Foreskin keratinocyte (primary cell): ENCODE results near the gene MPHOSPH6.

DNA sequence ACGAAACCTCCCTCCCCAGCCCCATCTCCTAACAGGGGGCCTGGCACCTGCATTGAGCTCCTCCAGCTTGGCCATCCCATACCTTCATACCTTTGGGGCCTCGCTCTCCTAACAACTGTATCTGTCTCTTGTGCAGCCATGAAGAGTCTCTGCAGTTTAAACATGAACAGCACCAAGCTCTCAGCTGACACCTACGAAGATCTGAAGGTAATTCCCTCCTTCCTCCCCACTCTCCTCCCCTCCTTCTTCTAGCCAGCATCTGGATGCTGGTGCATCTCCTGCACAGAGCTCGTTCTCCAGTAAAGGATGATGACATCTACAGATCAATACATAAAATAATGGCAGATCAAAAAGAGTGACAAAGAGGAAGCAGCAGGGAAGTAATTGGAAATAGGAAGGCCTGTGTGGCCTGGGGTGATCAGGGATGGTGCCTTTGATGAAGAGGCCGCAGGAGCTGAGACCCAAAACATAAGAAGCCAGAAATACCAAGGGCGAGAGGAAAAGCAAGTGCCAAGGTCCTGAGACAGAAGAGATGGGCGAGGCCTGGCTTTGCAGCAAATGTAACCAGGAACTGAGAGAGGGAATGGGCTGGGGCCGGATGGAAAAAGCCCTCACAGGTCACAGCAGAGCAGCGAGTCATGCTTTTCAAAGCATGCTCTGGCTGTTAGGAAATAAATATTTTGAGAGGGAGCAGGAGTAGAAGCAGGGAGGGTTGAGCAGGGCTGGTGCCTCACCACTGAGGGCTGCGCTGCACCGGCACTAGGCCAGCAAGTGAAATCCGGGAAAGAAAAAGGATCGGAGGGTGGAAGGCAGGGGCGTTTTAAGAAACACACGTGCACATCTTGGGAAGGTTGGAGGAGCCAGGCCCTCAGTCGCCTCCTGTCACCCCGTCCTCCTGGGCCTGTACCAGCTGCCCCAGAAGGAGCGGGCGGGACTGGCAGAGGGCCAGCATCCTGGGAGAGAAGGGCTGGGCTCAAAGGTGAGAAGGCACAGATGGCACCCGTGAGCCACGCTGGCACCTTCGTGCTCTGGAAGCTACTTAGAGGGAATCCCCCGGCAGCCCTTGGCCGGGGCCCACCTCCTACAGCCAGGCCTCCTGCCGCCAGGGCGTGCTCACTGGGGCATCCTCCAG, 71.8 kb upstream of the PLCG2 start:
- RAMPAGE, total RNA = no peak

DNA sequence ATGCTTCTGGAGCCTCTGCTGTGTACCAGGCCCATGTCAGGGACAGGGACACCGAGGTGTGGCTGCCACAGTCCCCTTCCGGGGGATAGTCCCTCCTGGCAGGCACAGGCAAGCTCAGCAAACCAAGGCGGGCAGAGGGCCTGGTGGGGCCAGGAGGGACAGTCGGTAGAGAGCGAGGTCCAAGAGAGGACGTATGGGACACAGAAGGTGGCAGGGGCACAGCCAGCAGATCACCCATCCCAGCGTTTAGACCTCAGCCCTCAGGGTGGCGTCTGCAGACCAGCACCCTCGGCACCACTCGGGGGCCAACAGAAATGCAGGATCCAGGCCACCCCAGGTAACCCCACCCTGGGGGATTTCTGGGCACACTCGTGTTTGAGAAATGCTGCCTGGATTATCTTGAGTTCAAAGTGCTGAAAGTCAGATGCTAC, 71.1 kb upstream of the PLCG2 start:
- RAMPAGE, total RNA = no peak

- RAMPAGE, total RNA = no peak
Measured at GRCh38 chr16:81716451-81716774, 62.7 kb upstream of the PLCG2 start.

- RAMPAGE, total RNA = no peak
Measured at GRCh38 chr16:81798099-81799402, 19.5 kb downstream of the PLCG2 start.

GRCh38 chr16:81809907-81810645, 31.0 kb downstream of the PLCG2 start:
- RAMPAGE, total RNA = no peak

DNA sequence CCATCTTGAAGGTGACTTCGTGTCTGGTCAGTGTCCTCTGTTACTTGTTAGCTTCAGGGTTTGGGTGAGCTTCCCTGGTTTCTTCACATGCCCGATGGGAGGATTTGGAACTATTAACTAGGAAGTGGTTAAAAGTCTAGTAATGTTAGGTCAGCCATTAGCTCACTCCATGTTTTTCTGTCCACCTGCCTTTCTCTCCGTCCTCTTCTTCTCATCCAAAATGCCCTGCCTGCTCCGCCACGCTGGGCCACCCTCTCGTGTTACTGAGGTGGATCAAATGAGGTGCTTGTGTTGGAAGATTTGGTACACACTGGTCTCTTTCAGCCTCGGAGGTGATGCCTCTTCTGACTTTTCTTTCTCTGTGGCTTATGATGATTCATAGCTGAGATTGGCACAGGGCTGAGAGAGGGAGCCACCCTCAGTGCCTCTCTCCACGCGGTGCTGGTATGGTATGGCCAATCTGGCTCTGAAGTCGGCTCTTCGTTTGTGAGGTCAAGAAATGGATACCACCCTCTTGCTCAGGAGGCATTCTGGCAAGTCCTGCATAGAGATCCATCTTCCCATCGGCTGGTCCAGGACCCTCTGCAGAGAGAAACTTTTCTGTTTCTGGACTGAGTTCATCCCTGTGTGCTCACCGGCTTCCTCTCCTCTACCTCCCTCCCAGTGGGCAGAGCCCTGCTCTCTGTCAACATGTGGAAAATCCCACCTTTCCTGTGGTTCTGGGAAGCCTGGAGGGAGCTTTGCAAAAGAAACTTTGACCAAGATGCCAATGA, 82.4 kb downstream of the PLCG2 start:
- RAMPAGE, total RNA = no peak

- RAMPAGE, total RNA = no peak
Measured at GRCh38 chr16:81862099-81862470, 83.0 kb downstream of the PLCG2 start.

- RAMPAGE, total RNA = no peak
Measured at GRCh38 chr16:82070373-82071355, 35.6 kb downstream of the HSD17B2 start.

GRCh38 chr16:82083723-82084232, 48.7 kb downstream of the HSD17B2 start:
- RAMPAGE, total RNA = no peak

- RAMPAGE, total RNA = start-site peak on the minus strand at chr16:82170187-82170224, 2,433 and 2,309 reads in 2 replicates
Measured at GRCh38 chr16:82169566-82170452, at the start of gene MPHOSPH6. Gene MPHOSPH6 (minus strand): TSS chr16:82170224.

GRCh38 chr16:82651666-82652305, 25.0 kb downstream of the CDH13 start:
- RAMPAGE, total RNA = no peak

DNA sequence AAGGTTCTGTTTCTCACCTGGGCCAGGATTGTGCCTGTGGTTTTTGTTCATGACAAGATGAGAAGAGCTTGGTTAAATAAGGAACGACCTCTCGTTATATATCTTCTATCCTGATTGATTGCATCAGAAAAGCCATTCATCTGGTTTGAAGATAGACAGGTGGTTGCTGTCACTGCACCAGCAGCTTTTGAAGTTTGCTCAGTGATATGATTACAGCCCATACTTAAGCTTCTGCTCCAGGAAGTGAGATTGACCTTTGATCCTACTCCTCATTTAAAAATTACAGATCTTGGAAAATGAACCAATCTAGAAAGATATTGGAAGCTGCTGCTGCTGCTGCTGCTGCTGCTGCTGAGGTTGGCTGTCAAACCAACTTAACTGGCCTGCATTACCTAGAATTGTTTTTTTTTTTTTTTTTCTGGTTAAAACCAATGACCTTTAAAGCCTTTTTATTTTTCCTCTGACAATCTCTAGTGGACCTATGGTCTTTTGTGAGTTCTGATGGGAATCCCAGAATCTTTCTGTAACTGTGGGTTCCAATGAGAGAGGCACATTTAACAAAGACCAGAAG, 25.6 kb downstream of the CDH13 start:
- RAMPAGE, total RNA = no peak

DNA sequence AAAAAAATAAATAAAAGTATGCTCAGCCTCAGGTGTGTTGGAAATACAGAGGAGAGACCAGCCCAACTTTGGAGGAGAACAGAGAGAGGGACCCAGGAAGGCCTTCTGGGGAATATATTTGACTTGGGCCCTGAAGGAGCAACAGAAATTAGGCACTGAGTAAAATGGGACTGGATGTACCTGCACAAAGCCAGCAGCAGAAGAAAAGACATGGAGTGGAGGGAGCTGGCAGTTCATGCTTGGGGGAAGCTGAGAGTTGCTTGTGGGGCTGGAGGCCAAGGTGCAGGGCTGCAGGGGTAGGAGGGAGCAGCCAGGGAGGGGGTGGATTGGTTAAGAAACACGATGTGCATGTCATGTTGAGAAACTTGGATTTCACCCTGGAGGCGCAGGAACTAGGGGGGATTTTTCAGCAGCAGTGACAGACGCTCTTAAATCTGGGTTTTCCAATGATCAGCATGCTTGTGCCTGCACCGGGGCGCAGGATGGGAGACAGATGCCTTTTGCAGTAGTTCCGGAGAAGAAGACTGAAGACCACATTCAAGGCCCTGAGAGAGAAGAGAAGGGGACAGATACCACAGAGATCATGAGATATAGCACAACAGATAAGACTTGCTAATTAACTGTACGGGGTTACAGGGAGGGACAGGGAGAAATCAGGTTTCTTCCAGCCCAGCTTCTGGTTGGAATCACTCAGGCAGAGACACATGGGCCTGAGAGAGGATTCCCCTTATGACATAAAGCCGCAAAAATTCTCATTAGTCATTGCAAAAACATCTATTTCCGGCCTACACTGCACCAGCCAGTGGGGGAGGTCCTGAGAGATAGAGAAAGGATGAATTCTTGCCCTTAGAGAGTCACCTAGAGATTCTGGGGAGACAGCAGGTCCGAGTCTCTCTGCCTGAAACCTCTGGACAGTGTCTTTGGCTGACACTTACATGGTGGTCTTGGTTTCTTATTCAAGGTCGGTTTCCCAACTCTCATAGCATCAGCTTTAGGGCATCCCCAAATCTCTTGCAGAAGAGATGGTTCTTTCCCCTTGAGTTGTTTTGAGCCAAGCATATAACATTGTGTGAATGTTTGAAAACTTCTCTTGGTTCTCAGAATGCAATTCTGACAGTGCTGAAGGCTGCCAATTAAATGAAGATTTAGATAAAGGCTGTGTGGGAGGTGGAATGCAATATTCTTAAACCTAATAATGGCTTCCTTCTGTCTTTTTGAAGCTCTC, 27.0 kb downstream of the CDH13 start:
- RAMPAGE, total RNA = no peak

GRCh38 chr16:82735501-82736081, 108.8 kb downstream of the CDH13 start:
- RAMPAGE, total RNA = no peak

DNA sequence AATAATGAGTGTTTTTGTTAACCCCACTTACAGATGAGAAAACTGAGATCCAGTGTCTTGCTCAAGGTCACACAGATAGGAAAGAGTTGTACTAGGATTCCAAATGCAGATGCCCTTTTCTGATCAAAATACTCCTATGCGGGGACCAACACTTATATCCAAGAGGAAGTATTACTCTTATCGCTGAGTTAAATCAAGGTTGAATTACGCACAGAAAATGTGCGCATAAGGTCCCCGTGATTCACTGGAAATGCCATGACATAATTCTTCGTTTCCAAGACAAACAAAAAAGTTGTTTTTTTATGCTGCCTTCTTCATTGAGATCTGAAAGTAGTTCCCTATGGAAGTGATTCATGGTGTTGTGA, 463.9 kb upstream of the HSBP1 start:
- RAMPAGE, total RNA = no peak

DNA sequence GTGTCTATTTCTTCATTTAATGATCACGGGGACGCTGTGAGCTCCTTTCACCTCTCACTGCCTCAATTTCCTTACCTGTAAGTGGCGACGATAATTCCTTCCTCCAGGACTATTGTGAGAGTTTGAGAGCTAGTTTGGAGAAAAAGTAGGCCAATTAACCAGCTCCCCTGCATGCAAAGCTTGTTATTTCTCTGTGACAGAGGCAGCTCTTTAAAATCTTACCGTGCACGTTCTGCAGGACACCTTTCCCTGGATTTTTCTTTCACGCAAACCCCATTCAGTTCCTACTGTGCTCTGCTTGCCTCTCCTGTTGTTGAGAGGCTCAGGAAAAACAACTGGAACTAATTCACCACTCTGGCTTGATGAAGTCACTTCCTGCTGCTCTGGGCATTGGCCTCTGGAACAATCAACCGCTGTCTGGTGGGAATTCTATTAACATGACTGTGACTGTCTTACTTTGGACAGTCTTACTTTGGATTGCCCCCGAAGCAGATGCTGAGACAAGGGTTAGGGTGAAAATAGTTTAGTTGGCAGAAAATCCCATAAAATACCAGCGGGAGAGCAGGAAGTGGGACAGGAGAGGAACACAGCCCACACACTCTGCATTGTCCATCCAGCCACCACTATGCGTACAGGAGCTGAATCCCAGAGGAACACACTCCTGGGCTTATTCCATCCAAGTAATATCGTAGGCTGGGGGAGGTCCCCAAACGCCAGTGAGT, 90.0 kb upstream of the HSBP1 start:
- RAMPAGE, total RNA = no peak

- RAMPAGE, total RNA = no peak
Measured at GRCh38 chr16:83965405-83966243, 2.4 kb upstream of the NECAB2 start.

- RAMPAGE, total RNA = no peak
Measured at GRCh38 chr16:84055569-84056183, 13.1 kb upstream of the SLC38A8 start.

GRCh38 chr16:84062634-84063355, 20.2 kb upstream of the SLC38A8 start:
- RAMPAGE, total RNA = no peak

GRCh38 chr16:84082005-84082602, 34.6 kb downstream of the MBTPS1 start:
- RAMPAGE, total RNA = no peak